Skeletal muscle tissue (tissue), 7 donors: ENCODE results near the genes PPFIA4 and BTG2.

GRCh38 chr1:203022557-203022867, 3.8 kb upstream of the PPFIA4 start:
- PRO-cap, 3 experiments = no peak in any of the 3 experiments
- RAMPAGE, long total RNA = no peak
- RRBS, 2 experiments = no CpG with 5 or more reads among the region's 6 CpGs

DNA sequence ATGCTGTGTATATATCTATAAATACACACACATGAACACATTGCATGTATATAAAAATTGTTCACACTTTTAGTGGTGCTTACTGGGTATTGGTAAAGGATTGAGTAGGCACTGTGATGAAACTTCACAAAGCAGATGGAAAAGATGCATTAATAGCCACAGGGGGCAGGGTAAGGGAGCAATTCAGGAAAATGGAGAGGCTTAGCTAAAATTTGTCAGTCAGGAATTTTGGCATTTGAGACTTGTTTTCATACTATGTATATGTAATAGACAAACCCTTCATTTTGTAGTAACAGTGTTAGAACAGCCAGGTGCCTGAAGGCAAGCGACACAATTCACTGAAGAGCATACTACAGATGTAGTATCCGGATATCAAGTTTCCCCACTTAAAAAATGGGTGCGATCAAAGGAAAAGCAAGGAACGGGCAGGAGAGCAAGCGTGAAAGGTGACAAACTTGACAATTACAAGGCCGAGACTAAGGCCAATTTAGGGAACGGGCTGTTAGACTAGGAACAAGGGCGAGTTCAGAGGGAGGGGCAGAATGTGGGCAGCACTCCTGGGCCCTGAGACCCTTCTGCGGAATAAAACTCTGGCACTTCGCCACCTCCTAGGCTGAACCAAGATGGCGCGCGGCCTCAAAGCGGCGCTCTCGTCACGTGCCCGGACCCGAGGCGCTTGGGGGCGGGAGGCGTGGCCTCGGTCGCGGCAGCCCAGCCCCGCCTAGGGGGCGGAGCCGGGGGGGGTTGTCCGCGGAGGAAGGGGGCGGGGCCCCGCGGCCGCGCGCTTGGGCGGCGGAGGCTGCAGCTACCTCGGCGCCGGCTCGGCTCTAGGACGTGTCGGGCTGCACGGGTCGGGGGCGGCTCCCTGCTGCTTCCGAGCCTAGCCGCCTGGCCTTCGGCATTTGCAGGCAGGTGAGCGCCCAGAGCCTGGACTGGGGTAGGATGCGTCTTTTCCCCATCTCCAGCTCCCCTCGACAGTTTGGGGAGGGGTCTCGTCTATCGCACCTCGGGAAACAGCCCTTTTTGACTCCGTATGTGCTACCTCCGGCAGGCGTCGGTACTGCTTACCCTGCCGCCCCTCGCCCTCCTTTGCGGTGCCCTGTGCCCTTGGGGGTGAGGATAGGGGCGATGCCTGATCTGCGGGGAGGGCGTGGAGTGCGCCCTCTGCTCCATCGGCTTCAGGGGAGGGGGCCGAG, at the start of gene PPFIA4:
Gene PPFIA4 (plus strand): TSS at position 774 of the 1,196 bp plus-strand sequence.
- PRO-cap, 3 experiments = peak in 2 of 3 experiments; most common plus-strand start position 830 of the sequence (in 2); most common minus-strand start position 663 of the sequence (in 1)
- RAMPAGE, long total RNA = no peak
- RRBS, 2 experiments = 3% methylated on average over 15 to 18 of the region's 69 CpGs

GRCh38 chr1:203028589-203029084, 2.3 kb downstream of the PPFIA4 start:
- PRO-cap, 3 experiments = peak in 2 of 3 experiments; most common plus-strand start chr1:203028926 (in 2); most common minus-strand start chr1:203028817 (in 1)
- RAMPAGE, long total RNA = no peak
- RRBS, 2 experiments = no CpG with 5 or more reads among the region's 7 CpGs

DNA sequence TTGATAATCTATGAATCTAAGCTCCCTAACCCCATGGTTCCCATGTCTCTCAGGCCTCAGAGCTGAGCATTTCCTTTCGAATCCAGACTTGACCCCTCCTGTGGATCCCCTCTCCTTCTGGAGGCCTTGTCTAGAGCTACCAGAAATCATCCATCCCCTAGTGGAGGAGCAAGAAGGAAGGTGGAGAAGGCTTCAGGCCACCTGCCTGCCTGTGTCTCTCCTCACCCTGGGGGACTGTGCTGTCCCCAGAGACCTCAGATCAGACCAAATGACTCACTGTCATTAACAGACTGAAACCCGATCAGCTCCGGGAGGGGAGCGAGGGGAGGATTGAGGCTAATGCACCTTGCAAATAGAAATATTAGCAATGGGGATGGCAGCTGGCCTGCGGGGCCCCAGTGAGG, 2.1 kb downstream of the MYBPH start:
- PRO-cap, 3 experiments = peak in 2 of 3 experiments; most common minus-strand start position 228 of the sequence (in 1)
- RAMPAGE, long total RNA = no peak
- RRBS, 2 experiments = no CpG with 5 or more reads among the region's 5 CpGs

DNA sequence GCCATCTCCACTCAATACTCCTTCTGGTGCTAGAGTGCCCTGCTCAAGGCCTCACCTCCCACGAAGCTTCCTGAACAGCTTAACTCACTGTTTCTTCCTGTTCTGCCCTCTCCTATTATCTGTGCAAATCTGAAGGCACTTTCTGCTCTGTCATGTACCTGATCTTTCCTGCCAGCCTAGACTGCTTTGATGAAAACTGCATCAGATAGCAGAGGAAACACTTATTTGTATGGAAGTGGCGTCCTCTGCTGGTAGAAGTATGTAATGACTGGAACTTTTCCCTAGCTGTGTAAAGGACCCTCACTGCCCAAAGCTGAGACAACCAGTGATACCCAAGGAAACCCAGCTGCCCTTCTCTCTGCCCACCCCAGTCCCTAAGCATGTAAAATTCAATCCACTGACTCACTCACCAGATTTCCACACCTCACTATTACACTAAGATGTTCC, 36.3 kb upstream of the BTG2 start:
- PRO-cap, 3 experiments = peak in 1 of 3 experiments; most common minus-strand start position 178 of the sequence (in 1)
- RAMPAGE, long total RNA = no peak
- RRBS, 2 experiments = no CpG with 5 or more reads among the region's 2 CpGs

DNA sequence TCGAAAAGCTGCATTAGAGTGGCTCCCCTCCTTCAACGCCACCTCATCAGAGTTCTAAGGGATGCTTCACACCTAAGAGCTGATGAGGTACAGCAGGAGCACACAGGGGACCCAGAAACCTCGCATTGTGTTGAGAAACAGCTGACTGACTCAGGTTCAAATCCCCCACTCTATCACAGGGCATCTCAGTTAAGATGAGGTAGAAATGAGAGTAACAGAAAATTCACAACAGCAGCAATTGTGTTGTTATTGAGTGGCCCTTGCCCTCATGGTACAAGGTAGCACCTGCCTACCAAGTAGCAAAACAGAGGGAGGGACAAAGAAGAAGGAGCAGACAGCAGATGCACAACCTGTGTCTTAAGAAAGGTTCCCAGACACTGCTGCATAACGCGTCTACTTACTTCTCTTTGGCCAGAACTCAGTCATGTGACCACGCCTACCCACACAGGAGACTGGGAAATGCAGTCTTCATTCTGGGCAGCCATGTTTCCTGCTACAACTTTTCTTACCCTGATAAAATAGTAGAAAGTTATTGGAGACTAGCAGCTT, 34.5 kb upstream of the BTG2 start:
- PRO-cap, 3 experiments = no peak in any of the 3 experiments
- RAMPAGE, long total RNA = no peak
- RRBS, 2 experiments = no CpG with 5 or more reads among the region's 6 CpGs

DNA sequence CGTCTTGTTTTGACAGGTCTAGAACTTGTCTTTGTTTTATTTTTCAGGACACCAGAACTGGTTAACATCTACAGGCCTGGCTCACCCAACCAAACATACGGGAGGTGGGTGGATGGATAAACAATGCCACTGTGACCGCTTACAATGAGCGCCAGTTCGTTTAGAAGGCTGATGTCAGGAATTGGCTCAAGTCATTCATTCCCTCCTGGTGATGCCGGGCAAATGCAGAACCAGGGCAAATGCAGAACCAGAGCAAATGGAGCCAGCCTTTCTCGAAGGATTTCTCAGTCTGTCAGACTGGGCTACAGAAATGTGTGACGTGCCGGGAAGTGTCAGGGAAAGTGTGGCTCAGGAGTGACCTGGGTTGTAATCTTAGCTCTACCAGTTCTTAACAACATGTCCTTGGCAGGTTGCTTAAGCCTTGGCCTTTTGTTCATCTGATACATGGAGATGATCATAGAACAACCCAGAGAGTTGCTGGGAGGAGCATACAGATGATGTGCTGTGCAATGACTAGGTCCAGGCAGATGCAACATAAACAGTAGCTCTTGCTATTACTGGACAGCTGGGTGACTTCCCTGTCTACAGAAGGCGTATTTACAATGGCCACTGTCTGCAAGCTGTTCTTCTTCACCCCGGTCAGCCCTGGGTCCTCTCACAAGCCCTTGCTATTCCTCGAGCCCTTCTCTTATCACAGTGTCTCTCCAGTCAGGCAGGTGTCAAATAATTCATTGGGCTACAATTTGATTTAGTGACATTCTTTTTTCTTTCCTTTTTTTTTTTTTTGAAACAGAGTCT, 30.4 kb upstream of the BTG2 start:
- PRO-cap, 3 experiments = peak in 2 of 3 experiments; most common plus-strand start position 541 of the sequence (in 1); most common minus-strand start position 133 of the sequence (in 1)
- RAMPAGE, long total RNA = no peak
- RRBS, 2 experiments = 14% methylated on average over 3 of the region's 12 CpGs

DNA sequence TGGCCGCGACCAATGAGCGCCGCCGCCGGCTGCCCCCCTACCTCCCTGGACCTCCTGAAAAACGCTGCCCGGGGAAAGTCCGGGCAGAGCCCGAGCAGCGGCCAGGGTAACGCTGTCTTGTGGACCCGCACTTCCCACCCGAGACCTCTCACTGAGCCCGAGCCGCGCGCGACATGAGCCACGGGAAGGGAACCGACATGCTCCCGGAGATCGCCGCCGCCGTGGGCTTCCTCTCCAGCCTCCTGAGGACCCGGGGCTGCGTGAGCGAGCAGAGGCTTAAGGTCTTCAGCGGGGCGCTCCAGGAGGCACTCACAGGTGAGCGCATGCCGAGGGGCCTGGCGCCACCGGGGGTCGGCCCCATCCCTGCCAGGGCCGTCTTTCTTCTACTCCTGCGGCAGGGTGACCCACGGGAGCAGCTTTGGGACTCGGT, at the start of gene BTG2:
Gene BTG2 (plus strand): TSS at position 86 of the 430 bp plus-strand sequence.
- PRO-cap, 3 experiments = peak in 3 of 3 experiments; most common plus-strand start position 86 of the sequence (in 3)
- RAMPAGE, long total RNA = no peak
- RRBS, 2 experiments = under 1 to 2% methylated on average over 27 to 29 of the region's 40 CpGs

- PRO-cap, 3 experiments = peak in 3 of 3 experiments; most common plus-strand start chr1:203306782 (in 1); most common minus-strand start chr1:203306567 (in 1)
- RAMPAGE, long total RNA = no peak
- RRBS, 2 experiments = 2% methylated on average over 6 of the region's 26 CpGs
These were observed 980 bp downstream of the BTG2 start for GRCh38 chr1:203306028-203306970.

GRCh38 chr1:203322670-203323315, 17.5 kb downstream of the BTG2 start:
- PRO-cap, 3 experiments = no peak in any of the 3 experiments
- RAMPAGE, long total RNA = no peak

DNA sequence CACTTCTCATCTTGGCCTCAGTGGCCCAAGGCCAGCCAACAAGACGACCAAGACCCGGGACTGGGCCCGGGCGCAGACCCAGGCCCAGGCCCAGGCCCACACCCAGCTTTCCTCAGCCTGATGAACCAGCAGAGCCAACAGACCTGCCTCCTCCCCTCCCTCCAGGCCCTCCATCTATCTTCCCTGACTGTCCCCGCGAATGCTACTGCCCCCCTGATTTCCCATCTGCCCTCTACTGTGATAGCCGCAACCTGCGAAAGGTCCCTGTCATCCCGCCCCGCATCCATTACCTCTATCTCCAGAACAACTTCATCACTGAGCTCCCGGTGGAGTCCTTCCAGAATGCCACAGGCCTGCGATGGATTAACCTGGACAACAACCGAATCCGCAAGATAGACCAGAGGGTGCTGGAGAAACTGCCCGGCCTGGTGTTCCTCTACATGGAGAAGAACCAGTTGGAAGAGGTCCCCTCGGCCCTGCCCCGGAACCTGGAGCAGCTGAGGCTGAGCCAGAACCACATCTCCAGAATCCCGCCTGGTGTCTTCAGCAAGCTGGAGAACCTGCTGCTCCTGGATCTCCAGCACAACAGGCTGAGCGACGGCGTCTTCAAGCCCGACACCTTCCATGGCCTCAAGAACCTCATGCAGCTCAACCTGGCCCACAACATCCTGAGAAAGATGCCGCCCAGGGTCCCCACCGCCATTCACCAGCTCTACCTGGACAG, 7.8 kb downstream of the PRELP start:
- PRO-cap, 3 experiments = no peak in any of the 3 experiments
- RAMPAGE, long total RNA = no peak
- RRBS, 2 experiments = 93 to 96% methylated on average over 5 of the region's 24 CpGs

DNA sequence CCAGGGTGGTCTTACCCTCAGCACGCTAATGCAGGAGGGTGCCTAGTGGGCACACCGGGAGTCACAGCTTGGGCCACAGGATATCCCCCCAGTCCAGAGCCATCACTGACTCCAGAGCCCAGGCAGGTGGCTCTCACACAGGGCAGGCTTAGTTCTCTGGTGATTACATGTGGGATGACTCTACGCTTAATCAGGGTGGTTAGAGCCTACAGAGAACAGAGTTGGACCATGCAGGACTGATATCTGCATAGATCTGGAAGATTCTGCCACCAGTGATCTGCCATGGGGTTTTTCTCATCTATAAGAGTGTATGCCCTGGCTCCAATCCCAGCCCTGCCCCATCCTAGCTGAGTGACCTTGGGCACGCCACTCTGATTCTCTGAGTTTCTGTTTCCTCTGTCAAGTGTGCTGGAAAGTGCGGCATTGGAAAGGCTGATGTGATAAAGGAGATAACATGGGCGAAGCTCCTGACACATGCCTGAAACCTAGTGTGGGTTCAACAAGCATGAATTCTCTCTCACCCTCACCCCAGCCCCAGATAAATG, 27.3 kb downstream of the OPTC start:
- PRO-cap, 3 experiments = no peak in any of the 3 experiments
- RAMPAGE, long total RNA = no peak
- RRBS, 2 experiments = no CpG with 5 or more reads among the region's 6 CpGs

DNA sequence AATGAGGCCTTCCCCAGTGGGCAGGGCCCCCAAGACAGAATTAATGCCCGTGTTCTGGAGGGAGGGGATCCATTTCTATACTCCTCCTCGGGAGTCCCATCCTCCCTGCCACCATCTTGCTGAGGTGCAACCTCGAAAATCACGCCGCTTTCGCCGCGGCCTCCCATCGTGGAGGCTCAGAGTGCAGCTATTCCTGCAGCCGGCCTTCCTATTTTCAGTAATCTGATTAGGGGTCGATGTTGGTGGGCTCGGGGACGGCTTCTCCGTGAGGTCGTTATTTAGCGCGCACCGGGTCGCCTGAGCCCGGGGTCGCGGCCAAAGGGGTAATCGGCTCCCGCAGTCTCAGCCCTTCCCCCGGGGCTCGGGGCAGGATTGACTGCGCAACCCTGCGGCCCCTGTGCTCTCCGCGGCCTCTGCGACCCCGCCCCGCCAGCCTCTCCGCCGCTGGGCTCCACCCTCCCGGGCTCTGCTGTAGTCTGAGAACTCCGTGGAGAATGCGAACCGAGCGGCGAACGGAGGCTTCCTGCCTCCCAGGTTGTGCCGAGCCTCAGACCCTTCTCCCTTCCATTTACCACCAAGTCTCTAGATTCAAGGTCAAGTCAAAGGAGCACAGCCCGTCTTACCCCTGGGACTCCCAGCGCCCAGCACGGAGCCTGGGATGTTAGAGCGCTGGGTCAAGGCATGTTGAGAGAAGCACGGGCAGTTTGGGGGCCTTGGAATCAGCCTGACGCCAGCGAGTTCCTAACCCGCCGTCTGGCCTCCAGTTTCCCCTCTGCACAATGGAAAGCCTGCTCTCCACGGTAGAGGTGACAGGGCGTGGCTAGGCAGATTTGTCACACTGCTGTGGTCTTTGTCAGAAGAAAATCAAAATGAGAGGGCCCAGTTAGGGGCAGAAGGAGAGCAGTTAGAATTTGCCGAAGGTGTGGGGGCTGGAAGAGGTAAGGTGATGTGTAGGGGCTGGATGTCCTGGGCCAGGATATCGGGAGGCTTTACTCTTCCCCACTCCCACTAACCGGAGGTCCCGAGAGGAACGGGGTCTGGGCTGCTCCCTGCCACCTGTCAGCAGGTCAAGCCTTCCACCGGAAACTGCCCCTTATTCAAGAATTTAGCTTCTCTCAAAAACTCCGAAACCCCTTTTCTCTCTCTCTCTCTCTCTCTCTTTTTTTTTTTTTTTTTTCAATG, 3.0 kb downstream of the ATP2B4 start:
- PRO-cap, 3 experiments = peak in 3 of 3 experiments; most common plus-strand start position 479 of the sequence (in 2); most common minus-strand start position 774 of the sequence (in 3)
- RAMPAGE, long total RNA = no peak
- RRBS, 2 experiments = 9 to 10% methylated on average over 25 of the region's 61 CpGs

DNA sequence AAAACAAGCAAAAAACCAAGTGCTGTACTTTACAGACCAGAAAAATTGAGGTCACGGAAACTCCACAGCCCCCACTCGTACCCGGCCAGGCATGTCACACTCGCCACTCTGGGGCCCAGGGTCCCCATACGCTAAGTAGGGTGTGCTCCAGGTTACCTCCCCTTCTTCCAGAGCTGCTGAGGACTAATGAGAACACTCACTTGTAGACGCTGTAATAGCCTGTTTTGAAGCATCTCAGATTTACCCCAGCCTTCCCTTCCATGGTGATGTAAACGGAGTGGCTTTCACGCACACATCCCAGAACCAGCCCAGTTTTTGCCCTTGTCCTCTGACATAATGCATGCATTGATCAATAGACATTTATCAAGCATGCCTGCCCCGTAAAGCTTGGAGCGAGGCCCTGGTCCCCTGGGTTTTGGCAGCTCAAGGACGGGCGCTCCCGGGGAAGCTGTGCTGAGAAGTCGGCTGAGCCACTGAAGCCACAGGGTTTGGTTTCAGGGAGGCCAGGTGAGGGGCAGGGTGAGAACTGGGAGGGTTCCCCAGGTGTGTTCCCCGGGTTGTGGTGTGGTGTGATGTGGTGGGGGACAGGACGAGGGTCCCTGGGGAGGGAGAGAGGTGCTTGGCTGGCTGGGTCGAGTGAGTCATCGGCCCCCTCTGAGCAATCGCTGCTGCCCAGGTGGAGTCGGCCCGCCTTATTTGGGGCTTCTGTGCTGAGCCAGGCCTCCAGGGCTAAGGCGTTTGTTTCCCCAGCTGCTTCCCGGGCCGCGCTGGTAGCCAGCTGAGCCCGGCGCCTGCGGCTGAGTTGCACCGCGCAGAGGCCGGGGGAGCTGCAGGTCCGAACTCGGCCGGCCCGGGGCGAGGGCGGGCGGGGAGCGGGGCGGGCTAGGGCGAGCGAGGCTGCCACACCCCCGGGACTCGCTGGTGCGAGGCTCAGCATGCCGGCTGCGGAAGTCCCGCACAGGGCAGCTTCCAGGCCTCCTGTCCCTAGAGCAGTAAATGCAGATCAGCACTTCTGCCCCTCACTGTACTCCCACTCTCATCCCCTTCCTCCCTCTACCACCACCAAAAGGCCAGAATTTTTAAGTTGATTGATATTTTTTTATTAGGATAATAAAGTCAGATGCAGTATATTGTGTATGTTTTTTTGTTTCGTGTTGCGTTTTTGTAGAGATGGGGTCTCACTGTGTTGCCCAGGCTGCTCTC, 23.6 kb downstream of the ATP2B4 start:
- PRO-cap, 3 experiments = no peak in any of the 3 experiments
- RAMPAGE, long total RNA = no peak
- RRBS, 2 experiments = 12 to 14% methylated on average over 12 of the region's 50 CpGs

DNA sequence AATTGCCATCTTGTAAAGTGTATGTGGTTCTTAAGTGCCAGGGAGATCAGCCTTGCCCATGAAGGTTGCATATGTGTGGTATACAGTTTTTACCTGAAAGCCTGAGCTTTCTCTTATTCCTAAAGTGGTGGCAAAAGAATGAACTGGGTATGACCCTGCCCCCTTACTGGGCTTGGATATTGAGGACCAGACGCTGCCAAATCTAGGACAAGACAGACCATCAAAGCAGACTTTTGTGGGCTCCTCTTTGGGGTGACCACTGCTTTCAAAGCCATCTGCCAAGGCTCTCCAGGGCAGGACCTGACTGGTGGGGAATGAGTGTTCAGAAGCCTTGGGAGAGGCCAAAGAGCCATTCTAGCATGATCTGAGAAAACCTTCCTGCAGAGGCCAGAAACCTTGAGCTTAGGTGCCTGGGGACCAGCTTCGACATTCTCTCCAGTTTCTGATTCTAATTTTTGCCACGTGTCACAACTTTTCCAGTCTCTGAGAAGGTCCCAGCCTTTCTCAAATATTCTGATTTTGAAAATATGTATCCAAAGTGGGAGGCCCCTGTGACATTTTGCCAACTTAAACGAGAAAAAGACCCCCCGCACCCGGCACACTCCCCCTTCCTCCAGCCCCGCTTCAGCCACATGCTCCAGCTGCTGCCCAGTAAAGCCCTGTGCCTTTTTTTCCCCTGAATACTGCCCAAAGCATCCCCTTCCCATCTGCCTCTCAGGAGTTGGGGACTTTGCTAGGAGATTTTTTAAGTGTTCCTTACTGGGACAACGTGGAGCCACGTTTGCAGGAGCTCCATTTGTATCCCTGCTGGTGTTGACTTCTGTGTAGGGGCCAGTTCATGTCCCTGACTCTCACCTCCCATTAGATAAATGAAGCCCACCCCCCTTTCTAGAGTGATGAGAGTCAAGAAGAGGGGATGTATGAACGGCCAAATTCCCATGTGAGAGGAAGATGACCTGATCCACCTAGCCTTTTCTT, 24.0 kb upstream of the LAX1 start:
- PRO-cap, 3 experiments = no peak in any of the 3 experiments
- RAMPAGE, long total RNA = no peak
- RRBS, 2 experiments = no CpG with 5 or more reads among the region's 10 CpGs

DNA sequence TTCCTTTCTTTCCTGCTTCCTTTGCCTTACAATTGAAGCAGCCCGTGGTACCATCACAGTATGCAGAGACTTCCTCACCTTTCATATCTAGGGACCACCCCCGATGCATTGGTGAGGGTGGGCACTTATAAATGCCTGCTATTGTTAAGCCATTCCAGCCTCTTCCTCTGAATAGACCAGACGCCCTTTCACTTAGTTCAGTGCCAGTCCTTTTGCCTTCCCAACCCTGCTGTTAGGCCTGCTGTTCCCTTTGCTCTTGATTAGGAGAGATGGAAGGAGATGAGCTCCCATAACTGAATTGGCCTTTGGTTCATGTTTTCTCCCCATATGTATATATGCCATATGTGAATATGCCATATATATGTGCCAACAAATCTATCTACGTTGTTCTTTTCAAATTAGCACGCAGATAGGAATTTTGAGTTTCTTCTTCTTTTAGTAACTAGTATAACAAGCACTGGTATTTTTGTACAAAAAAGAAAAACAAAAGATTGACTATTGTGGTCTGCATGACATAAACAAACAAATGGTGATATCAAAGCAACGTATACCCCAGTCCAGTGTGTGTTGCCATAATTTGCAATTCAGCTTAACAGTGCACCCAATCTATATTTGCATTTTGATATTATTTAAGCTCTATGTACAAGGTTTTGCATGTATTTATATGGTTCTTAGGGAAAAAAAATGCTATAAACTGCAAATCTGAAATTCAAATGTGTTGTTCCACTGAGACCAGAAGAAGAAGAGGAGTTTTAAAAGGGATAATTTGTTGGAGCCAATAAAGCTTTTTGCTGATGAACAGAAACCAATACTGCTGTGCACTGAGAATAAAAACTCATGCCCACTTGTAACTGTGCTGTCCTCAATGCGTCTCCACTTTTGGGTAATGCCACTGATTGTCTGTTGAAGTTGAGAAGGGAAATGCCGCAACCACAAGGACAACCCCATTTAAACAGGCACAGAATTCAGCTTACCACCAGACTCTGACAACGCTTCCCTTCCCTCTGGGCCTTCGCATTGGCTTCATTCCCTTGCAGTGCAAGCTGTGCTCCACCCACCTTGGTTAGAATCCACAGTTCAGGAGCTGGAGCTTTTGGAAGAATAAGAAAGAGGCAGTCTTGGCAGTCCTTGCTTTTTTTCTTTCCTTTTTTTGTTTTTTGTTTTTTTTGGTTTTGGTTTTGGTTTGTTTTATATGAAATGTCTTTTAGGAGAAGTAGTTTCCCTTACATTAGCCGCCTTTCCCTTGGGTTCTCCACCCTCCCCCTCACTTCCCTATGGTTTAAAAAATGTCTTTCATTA, 21.3 kb upstream of the LAX1 start:
- PRO-cap, 3 experiments = no peak in any of the 3 experiments
- RAMPAGE, long total RNA = no peak
- RRBS, 2 experiments = no CpG with 5 or more reads among the region's 11 CpGs

- PRO-cap, 3 experiments = no peak in any of the 3 experiments
- RAMPAGE, long total RNA = no peak
- RRBS, 2 experiments = no CpG with 5 or more reads among the region's 7 CpGs
These were observed 7.4 kb downstream of the SOX13 start for GRCh38 chr1:204080238-204080888.

DNA sequence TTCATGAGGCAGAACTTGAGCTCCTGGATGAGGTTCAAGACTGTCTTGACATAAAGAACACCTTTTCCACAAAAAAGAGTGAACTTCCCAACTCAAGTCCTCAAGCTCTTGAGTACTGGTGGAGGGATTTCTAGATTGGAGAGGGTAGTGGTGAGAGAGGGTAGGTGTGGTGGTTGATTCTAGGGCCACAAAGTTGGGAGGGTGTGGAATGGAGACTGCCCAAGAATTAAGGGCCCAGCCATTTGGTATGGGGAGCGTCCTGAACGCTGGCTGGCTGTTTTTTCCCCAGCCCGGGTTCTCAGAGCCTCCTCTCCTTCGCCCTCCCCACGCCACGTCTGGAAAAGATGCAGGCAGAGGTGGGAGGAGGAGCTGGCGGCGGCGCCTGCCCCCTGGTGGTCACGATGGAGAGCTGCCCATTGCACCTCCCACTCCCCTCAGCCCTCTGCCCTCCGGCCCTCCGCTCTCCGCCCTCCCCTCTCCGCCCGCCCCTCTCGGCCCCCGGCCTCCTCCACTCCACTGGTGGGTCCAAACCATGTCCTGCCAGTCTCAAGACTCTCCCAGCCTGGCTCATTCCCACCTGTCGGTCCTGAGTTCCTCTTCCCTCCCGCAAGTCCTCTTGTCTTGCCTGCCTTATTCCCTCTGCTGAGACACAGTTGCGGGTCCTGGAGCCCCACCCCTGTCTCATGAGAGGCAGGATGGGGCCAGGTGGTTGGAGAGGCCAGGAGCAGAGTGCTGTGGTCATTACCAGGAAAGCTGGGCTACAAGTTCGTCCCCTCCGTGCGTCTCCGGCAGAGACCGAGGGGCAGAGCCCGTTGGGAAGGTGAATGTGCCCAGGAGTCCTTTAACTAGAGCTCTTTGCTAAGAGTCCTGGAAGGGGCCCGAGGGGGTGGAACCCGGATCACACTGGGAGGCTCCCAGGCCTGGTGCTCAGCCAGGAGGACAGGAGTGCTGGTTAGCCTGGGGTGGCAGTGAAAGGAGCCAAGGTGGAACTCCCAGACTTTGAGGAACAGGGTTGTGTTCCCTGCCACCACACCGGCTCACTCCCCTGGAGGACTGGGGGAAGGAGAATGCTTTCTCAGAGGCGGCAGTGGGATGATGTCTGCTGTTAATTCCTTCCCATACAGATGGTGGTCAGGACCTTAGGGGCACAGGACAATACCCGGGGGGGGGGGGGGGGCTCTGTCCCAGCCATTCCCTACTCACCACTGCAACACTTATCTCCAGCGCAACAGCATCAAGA, 22.6 kb downstream of the ETNK2 start:
- PRO-cap, 3 experiments = no peak in any of the 3 experiments
- RAMPAGE, long total RNA = no peak
- RRBS, 2 experiments = 11% methylated on average over 12 of the region's 32 CpGs

GRCh38 chr1:204130067-204130757, 21.6 kb downstream of the ETNK2 start:
- PRO-cap, 3 experiments = no peak in any of the 3 experiments
- RAMPAGE, long total RNA = no peak
- RRBS, 2 experiments = no CpG with 5 or more reads among the region's 7 CpGs

- PRO-cap, 3 experiments = no peak in any of the 3 experiments
- RAMPAGE, long total RNA = no peak
- RRBS, 2 experiments = no CpG with 5 or more reads among the region's 11 CpGs
These were observed 12.0 kb upstream of the GOLT1A start for GRCh38 chr1:204225719-204226259.